ENCODE results near the genes TRAPPC8 and GAREM1.

DNA sequence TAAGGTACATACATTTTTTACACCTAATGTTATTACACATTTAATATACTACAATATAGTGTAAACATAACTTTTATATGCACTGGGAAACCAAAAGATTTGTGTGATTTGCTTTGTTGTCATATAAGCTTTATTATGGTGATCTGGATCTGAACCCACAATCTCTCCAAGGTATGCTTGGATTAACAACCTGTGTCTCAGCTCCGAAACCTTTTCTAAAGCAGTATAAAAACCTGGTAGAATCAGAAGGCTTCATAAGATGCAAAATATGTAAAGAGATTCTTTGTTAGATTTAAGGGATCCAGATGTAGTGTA, 335.0 kb downstream of the CDH2 start:
- PRO-cap: no peak
- RAMPAGE, long total RNA, 4 experiments: no peak in any of the 4 experiments

GRCh38 chr18:28086866-28087105, 90.1 kb downstream of the CDH2 start:
- PRO-cap: no peak
- RAMPAGE, long total RNA, 4 experiments: no peak in any of the 4 experiments

DNA sequence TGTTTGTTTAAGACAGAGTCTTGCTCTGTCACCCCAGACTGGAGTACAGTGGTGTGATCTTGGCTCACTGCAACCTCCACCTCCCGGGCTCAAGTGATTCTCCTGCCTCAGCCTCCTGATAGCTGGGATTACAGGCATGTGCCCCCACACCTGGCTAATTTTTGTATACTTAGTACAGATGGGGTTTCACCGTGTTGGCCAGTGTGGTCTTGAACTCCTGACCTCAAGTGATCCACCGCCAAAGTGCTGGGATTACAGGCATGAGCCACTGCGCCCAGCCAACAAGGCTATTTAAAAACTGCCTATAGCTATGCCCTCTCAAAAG, 538.8 kb upstream of the CDH2 start:
- PRO-cap: no peak
- RAMPAGE, long total RNA, 4 experiments: no peak in any of the 4 experiments

- PRO-cap: no peak
- RAMPAGE, long total RNA, 4 experiments: no peak in any of the 4 experiments
These were observed 980.1 kb upstream of the CDH2 start for GRCh38 chr18:29156948-29157443.

GRCh38 chr18:30763619-30764102, 278.9 kb downstream of the DSC3 start:
- PRO-cap: no peak
- RAMPAGE, long total RNA, 4 experiments: no peak in any of the 4 experiments

- PRO-cap: no peak
- RAMPAGE, long total RNA, 4 experiments: no peak in any of the 4 experiments
These were observed 3.5 kb downstream of the B4GALT6 start for GRCh38 chr18:31680919-31681242.

DNA sequence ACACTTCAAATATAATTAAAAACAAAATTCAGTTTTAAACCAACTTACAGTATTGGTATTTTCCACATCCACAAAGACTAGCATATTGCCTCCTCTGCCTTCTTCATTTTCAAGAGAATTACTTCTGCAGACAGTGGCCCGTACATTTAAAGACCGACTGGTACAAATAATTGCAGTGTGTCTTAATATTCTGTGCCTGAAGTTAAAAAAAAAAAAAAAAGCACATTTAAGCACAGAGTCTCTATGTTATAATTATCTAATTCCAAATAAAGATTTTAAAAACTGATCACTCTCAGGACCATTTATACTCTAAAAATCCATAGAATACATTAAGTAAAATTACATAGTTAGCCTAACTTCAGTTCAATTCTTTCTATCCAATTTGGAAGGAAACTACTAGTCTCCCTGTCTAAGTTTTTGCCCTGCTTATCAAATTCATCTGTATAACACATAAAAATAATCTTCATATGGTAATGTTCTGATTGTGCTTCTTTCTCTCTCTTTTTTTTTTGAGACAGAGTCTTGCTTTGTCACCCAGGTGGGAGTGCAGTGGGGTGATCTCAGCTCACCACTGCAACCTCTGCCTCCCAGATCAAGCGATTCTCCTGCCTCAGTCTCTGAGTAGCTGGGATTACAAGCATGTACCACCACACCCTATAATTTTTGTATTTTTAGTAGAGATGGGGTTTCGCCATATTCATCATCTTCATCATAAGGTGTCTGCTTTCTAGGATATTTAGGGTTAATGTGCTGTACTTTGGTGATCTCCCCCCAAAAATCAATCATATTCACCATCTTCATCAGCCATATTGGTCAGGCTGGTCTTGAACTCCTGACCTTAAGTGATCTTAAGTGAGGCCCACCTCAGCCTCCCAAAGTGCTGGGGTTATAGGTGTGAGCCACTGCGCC, 87.1 kb downstream of the TRAPPC8 start:
- PRO-cap: no peak
- RAMPAGE, long total RNA, 4 experiments: no peak in any of the 4 experiments

DNA sequence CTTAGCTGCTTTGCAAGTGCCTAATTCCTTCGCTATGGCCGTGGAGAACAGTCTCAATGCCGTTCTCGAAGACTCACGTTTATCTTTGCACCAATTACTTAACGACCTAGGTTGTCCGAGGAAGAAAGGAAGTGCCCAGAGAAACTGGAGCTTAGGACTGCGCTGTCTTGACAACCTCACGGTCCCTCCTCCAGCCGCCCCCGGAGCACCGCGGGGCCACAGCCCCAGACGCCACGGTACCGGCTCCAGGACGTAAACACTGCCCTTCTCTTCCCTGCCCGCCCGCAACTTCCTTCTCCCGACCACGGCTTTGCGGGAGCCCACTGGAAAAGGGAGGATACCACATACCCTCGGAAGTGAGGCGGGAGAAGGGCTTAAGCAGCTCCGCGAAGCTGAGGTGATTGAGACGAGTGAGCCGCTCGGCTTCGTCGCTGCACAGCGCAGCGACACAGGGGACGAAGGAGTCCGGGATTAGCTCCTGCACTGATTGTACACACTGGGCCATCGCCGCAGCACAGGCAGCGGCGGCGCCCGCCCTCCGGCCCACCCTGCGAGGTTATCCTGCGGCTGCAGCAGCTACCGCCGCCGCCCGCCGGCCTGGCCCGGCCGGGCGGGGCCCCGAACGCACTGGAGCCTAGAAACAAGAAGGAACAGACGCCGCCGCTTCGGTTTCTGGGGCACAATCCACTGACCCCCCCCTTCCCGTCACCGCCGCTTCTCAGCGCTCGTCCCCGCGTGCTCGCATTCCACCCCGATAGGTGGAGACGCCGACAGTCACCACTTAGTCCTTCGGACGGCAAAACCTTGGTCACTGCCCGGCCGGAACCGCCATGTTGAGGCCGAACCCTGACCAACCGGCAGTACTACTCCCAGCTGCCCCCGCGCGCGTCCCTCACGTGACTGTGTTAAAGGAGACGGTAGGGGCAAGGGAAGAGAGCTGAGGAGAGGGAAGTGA, at the start of gene TRAPPC8:
Gene TRAPPC8 (minus strand): TSS at position 869 of the 955 bp plus-strand sequence.
- PRO-cap: bidirectional peak, plus-strand start at position 227 of the sequence, minus-strand start at position 133 of the sequence; bidirectional peak, plus-strand start at position 744 of the sequence, minus-strand start at position 629 of the sequence; bidirectional peak, plus-strand start outside the sequence, minus-strand start at position 907 of the sequence
- RAMPAGE, long total RNA, 4 experiments: start-site peak on the plus strand in 1 of 4 experiments, centred at position 205 of the sequence, 7 reads per replicate; start-site peak on the minus strand in 1 of 4 experiments, centred at position 425 of the sequence, 22 reads per replicate

- PRO-cap: no peak
- RAMPAGE, long total RNA, 4 experiments: no peak in any of the 4 experiments
These were observed 2.0 kb downstream of the GAREM1 start for GRCh38 chr18:32468674-32469157.

DNA sequence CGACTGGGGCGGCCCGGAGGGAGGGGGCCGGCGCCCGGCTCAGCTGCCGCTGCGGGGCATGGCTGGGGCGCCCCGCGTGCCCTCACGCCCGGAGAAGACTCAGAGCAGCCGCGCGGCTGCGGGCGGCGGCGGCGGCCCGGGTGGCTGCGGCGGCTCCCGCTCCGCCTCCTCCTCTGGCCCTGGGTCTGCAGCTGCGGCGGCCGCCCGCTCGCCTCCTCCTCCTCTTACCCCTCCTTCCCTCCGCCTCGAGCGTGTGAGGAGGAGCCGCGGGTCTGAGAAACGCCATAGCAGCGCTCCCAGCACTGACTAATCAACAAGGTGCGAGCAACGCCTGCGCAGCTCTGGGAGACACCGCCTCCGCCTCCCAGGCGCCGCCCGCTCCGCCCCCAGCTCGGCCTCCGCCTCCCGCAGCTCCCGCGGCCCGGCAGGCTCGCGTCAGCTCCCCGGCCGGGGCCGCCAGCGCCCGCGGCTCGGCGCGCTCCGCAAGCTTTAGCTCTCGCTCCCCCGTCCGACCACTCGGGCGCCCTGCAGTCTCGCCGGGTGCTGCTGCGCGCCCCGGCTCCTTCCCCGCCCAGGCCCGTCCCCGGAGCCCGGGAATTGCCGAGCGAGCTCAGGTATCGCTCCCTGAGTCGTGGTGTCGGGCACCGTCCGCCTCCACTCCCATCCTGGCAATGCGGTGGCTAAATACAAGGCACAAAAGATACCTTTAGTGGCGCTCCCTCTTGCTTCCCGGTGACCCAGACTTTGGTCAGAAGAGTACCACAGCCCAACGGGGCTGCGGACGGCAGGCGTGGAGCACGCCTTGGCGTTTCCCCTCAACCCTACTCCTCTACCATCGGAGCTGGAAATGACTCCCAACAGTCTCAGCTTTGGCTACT, at the start of gene GAREM1:
Gene GAREM1 (minus strand): TSS at position 308 of the 878 bp plus-strand sequence.
- PRO-cap: bidirectional peak, plus-strand start at position 627 of the sequence, minus-strand start at position 175 of the sequence
- RAMPAGE, long total RNA, 4 experiments: no peak in any of the 4 experiments

- PRO-cap: no peak
- RAMPAGE, long total RNA, 4 experiments: no peak in any of the 4 experiments
These were observed 3.4 kb downstream of the KLHL14 start for GRCh38 chr18:32769263-32769888.

DNA sequence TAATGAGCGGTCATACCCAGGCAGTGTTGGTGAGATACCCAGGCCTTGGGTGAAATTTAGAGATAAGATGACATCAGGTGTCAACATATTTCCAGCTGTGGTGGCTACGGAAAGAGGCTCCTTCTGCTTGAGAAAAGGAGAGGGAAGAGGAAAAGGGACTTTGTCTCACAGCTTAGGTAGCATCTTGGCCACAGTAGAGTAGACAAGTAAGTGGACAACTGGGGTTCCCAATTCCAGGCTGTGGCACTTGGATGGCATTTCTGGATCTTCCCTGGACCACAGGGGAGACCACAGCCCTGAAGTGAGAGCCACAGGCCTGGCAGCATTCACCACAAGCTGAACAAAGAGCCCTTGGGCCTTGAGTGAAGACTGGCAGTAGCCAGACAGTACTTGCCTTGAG, 226.0 kb upstream of the KLHL14 start:
- PRO-cap: no peak
- RAMPAGE, long total RNA, 4 experiments: no peak in any of the 4 experiments

DNA sequence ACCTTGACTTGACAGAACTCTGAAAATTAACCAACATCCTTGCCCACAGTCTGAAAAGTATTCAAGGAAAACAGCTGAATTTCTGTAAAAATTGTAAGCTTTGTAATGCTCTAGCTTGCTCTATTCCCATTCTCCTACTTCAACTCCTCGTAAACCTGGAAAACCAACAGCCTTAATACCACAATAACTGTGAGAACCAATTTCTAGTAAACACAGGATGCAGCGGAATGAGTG, 241.1 kb upstream of the KLHL14 start:
- PRO-cap: no peak
- RAMPAGE, long total RNA, 4 experiments: no peak in any of the 4 experiments

- PRO-cap: no peak
- RAMPAGE, long total RNA, 4 experiments: no peak in any of the 4 experiments
These were observed 45.0 kb upstream of the ASXL3 start for GRCh38 chr18:33533013-33533351.

DNA sequence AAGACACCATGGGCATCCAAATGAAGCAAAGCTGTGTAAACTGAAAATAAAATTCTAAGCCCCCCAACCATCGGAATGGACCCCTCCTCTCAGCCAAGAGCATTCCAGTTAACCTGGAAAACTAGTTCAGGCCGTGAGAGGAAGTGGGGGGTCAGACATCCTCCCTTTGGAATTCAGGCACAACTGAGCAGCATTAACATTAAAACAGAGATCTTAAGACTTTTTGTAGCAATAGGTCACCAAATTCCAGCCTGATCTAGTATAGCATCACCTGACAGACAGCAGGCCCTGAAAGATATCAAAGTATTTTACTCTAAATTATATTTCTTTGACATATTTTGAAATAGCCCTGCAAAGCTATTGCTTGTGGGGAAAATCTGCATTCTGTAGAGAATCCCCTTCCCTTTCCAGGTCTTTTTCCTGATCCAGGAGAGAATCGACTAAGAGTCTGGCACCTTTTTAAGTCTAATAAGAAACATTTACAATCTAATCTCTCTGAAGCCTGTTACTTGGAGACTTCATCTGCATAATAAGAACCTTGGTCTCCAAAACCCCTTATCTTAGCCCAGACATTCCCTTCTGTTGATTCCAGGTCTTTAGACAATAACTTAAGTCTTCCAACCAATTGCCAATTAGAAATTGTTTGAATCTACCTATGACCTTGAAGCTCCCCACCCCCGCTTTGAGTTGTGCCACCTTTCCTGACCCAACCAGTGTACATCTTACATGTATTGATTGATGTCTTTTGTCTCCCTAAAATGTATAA, 49.8 kb upstream of the DTNA start:
- PRO-cap: no peak
- RAMPAGE, long total RNA, 4 experiments: no peak in any of the 4 experiments

DNA sequence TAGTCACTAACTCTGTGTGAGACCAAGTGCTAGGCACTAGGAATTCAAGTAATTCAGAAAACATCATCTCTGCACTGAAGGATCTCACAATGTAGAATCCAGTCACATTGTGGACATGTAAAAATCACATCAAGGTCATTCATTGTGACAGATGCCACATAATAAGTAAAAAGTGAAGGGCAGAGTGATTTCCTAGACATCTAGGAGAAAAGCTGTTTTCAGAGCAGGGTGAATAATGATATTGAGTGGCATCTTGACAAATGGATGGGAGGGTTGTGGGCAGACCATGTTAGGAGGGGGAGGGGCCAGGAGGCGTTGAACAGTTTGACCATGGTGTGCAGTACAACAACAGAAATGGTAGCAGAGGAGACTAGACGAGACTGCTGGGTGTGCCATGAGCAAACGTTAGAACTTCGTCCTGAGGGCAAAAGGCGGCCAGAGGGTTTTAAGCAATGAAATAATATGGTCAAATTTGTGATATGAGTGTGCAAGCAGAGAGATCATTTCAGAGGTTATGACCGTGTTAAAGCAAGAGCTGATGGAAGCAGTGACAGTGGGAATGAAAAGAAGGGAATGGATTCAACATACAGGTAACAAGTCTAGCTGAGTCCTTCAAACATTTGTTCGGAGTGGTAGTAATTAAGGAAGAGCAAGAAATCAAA, 93.9 kb downstream of the DTNA start:
- PRO-cap: no peak
- RAMPAGE, long total RNA, 4 experiments: no peak in any of the 4 experiments

GRCh38 chr18:35131629-35132453, 90.6 kb downstream of the MAPRE2 start:
- PRO-cap: no peak
- RAMPAGE, long total RNA, 4 experiments: no peak in any of the 4 experiments

DNA sequence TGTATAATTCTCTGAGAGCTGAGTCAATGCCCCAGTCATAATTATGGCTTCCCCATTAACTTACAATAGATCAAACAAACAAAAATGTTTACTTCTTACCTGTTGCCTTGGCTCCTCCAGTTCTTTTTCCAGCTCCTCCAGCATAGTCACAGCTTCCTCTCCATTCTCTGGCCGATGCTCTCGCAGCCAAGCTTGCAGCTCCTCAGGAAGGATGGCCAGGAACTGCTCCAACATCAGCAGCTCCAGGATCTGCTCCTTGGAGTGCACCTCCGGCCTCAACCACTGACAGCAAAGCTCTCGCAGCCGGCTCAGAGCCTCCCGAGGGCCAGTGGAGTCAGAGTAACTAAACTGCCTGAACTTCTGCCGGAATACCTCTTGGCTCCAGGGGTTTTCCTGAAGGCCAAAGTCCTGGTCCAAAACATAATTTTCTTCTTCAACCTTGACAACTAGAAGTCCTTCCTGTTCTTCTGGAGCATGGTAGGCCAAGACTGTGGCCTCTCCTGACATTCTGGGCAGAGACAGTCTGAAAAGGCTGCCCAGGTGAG, 23.1 kb downstream of the ZNF397 start:
- PRO-cap: no peak
- RAMPAGE, long total RNA, 4 experiments: no peak in any of the 4 experiments

GRCh38 chr18:35289173-35290080, 602 bp downstream of the ZSCAN30 start:
- PRO-cap: no peak
- RAMPAGE, long total RNA, 4 experiments: no peak in any of the 4 experiments

DNA sequence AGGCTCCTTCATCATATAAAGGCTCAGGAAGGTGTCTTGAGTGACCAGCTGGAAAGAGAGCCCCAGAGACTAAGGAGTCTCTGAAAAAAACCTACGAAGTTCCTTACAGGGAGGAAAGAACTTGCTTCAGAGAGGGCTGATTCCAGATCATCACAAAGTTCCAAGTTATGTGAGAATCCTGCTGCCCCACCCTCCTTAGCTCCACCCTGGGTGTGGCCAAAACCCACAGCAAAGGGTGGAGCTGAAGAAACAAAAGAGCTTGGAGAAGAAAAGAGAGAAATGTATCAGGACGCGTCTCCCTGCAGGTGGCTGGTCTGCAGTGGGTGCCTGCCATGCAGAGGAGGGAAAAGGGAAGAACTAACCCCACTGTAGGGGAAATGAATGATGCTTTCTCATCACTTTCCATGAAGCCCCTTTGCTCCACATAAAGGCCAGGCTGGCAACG, 32.8 kb upstream of the ZNF396 start:
- PRO-cap: bidirectional peak, plus-strand start at position 282 of the sequence, minus-strand start at position 154 of the sequence
- RAMPAGE, long total RNA, 4 experiments: no peak in any of the 4 experiments